Sciatic nerve (tissue), 1 donor: ENCODE data around the genes ITM2C, SPATA3, NCL and ECEL1.

DNA sequence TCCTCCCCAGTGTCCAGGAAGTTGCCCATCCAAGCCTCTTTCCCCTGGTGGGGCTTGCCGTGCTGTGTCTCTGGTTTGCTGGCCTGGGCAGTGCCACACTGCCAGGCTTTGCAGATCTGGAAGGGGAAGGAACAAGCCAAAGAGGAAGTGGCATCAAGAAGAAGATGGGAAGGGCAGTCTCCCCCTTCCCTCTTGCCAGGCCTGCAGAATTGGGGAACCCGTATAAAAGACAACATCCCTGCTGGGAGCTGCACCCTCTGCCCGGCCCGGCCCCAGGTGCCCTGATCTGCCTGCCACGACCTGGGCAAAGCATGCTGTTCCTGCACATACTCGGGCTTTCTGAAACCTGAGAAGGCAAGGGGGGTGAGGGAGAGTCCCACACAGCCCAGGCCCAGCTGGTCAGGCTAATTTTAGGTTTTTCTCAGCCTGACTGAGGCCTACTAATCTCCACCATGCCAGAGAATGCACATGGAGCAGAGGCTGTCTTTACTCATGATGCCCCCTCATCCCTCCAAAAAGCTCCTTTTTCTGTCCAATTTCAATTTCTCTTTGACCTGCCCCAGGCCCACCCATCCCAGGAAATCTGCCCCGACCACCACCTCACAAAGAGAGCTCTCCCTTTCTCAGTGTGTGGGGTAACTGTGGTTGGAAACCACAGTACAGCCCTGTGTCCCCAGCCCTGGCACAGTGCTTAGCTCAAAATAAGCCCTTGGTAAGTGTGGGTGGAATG is 44.0 kb upstream of the CAB39 start:
- PRO-cap, result no peak

GRCh38 chr2:230752561-230753382 is 40.1 kb downstream of the CAB39 start:
- PRO-cap, result no peak

DNA sequence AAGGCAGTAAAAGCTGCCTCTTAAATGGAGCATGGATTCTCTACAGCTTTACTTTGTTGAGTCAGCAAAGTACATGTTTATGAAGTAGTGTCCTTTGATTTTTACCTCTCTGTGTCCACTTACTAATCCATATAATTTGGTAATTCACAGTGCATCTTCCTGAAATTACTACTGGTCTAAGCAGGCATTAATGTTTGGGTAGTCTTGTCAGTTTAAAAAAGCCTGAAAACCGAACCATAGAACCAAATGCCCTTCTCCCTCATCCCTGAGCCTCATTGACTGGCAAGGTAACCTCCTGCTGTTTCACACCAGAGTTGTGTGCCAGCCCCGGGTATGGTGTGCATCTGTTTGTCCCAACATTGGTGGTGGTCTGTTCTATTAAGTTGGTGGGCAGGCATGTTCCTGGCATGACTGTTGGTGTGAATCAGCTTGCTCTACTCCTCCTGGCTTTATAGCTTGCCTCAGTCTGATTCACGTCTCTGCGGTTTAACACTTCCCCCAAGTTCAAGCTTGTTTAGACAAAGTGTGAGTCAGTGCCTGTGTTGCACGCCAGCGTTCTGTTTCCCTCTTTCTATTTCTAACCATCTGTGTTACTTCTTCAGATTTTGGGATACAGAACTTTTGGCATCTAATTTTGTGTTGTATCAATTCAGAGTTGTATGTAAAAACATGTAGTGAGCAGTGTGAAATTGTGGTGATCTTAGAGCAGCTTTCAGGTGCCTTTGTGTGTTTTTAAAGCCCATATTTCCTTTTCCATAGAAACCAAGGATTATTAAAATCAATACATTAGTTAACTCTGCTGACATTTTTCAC is 70.8 kb upstream of the ITM2C start:
- PRO-cap, result no peak

- PRO-cap, result unidirectional peak, plus-strand start at chr2:230864948
Observed at GRCh38 chr2:230864423-230865163, at the start of gene ITM2C. Gene ITM2C, plus strand, starts transcription at chr2:230864942.

DNA sequence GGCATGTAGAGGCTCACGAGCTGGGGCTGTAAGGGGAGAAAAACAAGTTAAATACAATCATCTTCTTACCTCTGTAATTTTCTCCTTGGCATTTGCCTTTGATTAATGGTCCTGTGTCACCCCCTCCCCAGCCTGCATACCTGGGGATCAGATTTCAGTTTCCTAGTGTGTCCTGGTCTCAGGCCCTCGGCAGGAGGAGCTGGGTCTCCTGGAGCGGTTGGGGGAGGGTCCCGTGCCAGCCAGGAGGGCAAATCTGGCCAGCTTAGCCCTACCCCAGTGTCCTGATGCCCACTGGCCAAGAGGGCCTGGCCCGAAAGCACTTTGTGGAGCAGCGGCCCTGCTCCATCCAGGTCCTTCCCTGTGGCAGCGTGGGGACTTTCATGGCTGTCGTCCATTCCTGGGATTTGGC is 3.8 kb downstream of the ITM2C start:
- PRO-cap, result no peak

- PRO-cap, result unidirectional peak, minus-strand start at chr2:230969396
Observed at GRCh38 chr2:230969215-230969706, 26.7 kb upstream of the SPATA3 start.

GRCh38 chr2:230995873-230996290 is at the start of gene SPATA3:
Gene SPATA3, plus strand, starts transcription at chr2:230996121.
- PRO-cap, result no peak

DNA sequence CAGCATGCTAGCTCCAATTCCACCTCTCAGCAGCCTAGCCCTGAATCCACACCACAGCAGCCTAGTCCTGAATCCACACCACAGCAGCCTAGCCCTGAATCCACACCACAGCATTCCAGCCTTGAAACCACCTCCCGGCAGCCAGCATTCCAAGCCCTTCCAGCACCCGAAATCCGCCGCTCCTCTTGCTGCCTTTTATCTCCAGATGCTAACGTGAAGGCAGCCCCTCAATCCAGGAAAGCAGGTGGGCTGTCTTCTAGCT is 301 bp downstream of the SPATA3 start:
- PRO-cap, result no peak

GRCh38 chr2:231190565-231191375 is 7.7 kb upstream of the ARMC9 start:
- PRO-cap, result bidirectional peak, plus-strand start at chr2:231190718, minus-strand start at chr2:231190615; bidirectional peak, plus-strand start at chr2:231190947, minus-strand start at chr2:231190931

GRCh38 chr2:231396989-231397571 is 1.6 kb downstream of the B3GNT7 start:
- PRO-cap, result no peak

- PRO-cap, result no peak
Observed at GRCh38 chr2:231399404-231399832, 3.9 kb downstream of the B3GNT7 start.

DNA sequence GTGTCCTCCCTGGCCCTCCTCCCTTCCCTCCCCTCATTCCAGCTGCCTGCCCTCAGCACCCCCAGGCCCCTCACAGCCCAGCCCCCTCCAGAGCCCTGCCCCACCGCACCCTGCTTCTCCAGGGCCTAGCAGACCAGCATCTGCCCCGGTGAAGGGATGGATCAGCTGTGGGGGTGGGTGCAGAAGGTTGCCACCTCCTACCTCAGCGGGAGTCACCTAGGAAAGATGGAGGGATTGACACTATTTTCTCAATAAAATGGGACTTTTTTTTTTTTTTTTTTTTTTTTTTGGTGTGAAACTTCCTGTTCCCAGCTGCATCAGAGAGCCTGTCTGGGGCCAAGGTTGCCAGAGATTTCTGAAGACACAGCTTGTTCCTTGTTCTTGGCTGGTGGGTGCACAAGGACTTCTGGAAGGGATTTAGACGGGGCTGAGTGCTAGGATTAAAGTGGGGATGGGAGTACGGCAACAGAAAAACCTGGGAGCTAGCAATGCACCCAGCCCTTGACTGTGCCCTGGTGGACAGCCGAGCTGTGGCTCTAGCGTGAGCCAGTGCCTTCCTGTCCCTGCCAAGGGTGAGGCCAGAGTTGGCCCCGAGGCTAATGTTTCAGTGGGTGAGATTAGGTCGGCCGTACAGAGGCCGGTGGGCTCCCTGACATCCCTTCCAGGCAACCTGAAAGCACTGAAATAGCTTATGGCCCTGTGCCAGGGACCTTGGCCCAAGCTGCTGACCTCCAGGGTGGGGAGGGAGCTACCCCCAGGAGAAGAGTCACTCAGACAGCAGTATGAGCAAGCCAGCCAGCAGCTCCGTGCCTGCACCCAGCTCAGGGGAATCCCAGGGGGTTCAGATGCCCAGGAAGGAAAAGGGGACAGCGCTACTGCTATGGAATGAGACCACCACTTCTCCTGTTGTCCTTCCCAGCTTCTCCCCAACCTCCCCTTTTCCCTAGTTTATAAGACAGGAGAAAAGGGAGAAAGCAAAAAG is 4.6 kb downstream of the B3GNT7 start:
- PRO-cap, result no peak

DNA sequence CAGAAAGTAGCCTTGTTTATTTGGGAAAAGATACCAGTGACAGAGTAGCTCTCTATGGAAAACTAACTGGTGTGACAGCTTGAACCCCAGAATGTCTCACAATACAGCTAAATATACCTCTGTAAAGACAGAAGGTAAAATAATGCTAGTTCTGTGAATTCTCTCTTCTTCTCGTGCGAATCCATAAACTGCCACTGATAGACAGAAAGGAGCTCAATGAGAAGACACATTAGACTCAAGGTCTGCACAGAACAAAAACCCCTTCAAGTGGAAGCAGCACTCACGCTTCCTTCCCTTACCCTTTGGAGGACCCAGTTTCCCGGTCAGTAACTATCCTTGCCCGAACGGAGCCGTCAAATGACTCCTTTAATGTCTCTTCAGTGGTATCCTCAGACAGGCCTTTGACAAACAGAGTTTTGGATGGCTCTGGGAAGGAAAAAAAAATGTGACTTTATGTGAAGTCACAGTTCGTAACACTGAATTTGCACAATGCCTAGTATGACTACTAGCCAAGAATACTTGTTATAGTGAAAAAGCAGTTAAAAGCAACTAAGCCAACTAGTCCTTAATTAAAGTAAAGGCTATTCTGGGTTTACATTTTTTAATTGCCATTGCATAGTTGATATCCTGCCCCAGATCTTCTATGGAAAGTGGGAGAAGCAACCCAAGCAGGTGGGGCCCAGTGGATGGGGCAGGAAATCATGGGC is 8.4 kb downstream of the NCL start:
- PRO-cap, result no peak

- PRO-cap, result no peak
Observed at GRCh38 chr2:231461368-231462464, 2.6 kb downstream of the NCL start.

- PRO-cap, result bidirectional peak, plus-strand start at chr2:231464208, minus-strand start at chr2:231464144; bidirectional peak, plus-strand start at chr2:231464763, minus-strand start at chr2:231464484
Observed at GRCh38 chr2:231463566-231464555, at the start of gene NCL. Gene NCL, minus strand, starts transcription at chr2:231464484.

DNA sequence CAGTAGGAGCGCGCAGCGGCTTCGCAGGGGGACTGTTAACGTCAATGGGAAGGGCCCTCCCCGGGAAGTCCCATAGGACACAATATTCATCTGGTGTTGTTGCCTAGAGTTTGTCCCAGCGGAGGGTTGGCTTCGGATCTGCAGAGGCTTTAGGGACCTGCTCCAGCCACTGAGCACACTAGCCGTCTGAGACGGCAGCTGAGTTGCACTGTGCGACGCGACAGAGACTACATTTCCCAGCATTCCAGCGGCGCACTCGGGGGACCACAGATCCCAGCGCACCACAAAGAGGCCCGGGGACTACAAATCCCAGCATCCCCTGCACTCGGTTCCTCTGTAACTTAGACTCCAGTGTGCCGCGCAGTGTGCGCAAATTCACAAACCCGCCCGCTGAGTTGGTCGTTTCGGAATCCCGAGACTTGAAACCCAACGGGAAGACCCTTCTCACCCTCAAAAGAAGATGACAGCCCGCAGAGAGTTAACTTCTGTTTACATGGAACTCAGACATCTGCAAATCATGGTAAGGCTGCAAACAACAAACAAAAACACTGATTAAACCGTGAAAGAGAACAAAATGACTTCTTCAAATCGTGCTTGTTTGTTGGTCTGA is 387 bp upstream of the PDE6D start:
- PRO-cap, result bidirectional peak, plus-strand start at position 118 of the sequence, minus-strand start outside the sequence; unidirectional peak, plus-strand start at position 387 of the sequence

GRCh38 chr2:232309653-232310064 is 68.9 kb upstream of the ALPP start:
- PRO-cap, result no peak

DNA sequence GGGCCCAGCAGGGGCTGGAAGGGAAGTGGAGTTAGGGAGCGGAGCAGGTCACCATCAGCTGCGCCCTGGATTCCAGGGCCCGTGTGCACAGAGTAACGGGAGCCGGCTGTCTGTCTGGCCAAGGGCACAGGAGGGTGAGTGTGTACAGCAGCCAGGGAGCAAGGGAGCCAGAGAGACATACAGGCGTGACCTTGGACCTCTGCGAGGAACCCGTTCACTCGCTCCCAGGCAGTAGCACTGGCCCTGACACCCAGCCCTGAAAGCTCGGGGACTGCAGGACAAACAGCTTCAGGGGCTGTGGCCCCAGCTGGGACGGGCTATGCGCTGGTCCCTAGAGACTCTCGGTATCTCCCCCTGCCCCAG is 46.3 kb upstream of the ALPP start:
- PRO-cap, result no peak

DNA sequence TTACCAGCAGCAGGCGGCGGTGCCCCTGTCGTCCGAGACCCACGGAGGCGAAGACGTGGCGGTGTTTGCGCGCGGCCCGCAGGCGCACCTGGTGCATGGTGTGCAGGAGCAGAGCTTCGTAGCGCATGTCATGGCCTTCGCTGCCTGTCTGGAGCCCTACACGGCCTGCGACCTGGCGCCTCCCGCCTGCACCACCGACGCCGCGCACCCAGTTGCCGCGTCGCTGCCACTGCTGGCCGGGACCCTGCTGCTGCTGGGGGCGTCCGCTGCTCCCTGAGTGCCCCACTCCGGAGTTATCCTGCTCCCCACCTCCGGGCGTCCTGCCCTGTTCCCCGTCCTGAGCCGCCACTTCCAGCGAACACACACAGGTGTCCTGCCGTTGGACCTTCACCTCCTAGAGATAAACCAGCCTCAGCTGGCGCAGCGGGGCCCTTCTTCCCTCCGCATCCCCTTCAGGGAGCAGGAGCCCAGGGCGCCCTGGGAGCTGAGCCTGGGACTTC is 3.0 kb downstream of the ALPI start:
- PRO-cap, result no peak

- PRO-cap, result unidirectional peak, plus-strand start at chr2:232487646
Observed at GRCh38 chr2:232487313-232488208, at the start of gene ECEL1. Gene ECEL1, minus strand, starts transcription at chr2:232487834.